ENCODE measurements around a stretch of chr7.

- RRBS, result 89% methylated on average over 10 of the region's 35 CpGs
Observed at GRCh38 chr7:195476-196025, 3.2 kb downstream of the FAM20C start.

- RRBS, result no CpG with 5 or more reads among the region's 3 CpGs
Observed at GRCh38 chr7:216226-216636, 23.9 kb downstream of the FAM20C start.

- RRBS, result no CpG with 5 or more reads among the region's 14 CpGs
Observed at GRCh38 chr7:235160-235564, 42.8 kb downstream of the FAM20C start.

- RRBS, result no CpG with 5 or more reads among the region's 29 CpGs
Observed at GRCh38 chr7:236730-237953, 44.8 kb downstream of the FAM20C start.

DNA sequence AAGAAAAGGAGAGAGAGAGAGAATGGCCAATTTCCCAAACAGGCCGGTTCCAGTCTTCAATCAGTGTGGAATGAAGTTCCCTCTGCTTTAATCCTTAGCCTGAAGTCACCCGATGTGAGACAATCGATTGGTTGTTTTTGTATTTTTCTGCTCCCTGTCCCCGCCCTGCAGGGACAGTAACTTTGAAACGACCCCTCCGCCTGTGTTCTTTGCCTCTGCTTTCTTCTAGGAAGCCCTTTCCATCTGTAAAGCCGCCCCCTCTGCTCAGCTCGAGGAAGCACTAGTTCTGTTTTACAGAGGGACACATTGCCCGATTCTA lies 33.4 kb downstream of the FOXL3 start:
- RRBS, result no CpG with 5 or more reads among the region's 9 CpGs

GRCh38 chr7:357811-358078 lies 67.8 kb downstream of the FOXL3 start:
- RRBS, result no CpG with 5 or more reads among the region's 5 CpGs

DNA sequence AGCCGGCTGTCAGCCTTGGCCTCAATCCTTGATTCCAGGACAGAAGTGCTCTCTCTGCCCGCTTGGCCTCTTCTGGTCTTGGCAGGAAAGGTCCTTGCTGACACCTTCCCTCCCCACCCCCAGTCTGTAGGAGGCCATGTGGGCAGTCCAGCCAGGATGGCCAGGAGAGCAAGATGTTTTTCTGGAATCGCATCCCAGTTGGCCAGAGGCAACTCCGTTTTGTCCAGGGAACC lies 101.0 kb downstream of the PDGFA start:
- RRBS, result no CpG with 5 or more reads among the region's 4 CpGs

GRCh38 chr7:499124-499733 lies 20.4 kb downstream of the PDGFA start:
- RRBS, result no CpG with 5 or more reads among the region's 8 CpGs

- RRBS, result 3% methylated on average over 9 of the region's 31 CpGs
Observed at GRCh38 chr7:520563-520841, 856 bp upstream of the PDGFA start.

- RRBS, result 61% methylated on average over 14 of the region's 35 CpGs
Observed at GRCh38 chr7:539103-540019, 19.7 kb upstream of the PDGFA start.

DNA sequence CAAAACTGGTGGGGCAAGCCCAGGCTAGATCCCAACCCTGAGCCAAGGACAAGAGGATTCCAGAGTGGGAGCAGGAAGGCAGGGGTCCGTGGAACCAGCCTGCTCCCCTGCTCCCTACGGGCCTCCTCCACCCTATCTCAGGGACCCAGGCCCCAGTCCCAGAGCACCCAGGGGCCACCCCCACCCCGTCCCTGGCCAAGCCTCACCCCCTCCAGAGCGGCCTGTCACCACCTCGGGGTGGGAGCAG lies 20.3 kb upstream of the PDGFA start:
- RRBS, result no CpG with 5 or more reads among the region's 5 CpGs

DNA sequence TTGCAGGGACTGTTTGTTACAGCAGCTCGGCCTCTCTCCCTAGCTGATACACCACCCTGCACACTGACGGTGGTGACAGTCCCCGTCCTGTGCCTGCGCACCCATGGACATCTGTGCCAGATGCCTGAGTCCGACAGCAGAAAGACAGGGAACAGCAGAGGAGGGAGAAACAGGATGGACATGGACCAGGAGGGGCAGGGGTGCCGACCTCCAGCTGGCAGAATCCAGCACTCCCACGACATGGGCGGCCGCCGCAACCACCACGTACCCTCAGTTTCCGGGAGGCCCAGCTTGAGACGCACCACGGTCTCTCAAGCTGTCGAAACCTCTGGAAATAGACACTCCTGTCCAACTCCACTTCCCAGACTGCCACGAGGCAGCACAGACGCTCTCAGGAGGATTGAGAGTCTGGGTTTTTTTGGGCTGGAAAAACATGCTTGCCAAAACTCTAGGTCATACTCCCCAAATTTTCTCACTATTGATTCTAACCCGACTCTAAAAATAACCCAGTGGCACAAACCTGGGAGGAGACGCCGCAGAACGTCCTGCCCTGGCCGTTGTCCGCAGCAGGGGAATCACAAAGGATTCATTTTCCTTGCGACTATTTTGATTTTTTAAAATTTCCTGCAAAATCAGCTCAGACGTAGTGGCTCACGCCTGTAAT lies 37.9 kb upstream of the PDGFA start:
- RRBS, result no CpG with 5 or more reads among the region's 26 CpGs

DNA sequence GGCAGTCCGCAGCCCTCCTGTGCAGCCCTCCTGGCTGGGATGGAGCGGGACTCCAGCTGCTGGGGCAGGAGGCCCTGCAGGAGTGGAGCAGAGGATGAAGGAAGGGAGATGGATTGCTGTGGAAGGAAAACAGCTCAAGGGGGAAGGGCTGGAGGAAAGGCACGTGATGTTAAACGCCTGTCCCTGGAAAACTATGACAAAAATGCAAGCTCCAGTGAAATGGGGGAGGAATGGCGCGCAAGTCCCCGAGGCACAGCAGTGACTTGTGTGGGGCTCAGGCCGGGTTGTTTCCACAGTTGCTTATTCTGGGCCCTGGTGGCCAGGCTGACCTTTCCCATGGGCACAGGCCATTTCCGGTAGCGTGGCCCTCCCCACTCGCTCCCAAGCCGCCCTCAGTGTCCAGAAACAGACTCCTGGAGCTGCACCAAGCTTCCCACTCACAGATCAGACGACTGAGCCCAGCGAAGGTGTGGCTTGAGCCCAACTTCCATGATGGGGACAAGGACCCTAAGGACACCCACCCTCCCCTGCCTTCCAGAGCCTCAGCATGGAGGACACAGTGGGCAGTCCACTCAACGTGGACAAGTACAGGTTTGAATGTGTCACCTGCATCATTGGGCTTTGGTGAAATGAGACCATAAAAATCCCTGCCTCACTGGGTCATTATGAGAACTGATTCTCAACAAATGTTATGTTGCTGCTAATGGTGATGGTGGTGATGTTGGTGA lies 68.2 kb upstream of the PDGFA start:
- RRBS, result 9% methylated on average over 2 of the region's 15 CpGs

DNA sequence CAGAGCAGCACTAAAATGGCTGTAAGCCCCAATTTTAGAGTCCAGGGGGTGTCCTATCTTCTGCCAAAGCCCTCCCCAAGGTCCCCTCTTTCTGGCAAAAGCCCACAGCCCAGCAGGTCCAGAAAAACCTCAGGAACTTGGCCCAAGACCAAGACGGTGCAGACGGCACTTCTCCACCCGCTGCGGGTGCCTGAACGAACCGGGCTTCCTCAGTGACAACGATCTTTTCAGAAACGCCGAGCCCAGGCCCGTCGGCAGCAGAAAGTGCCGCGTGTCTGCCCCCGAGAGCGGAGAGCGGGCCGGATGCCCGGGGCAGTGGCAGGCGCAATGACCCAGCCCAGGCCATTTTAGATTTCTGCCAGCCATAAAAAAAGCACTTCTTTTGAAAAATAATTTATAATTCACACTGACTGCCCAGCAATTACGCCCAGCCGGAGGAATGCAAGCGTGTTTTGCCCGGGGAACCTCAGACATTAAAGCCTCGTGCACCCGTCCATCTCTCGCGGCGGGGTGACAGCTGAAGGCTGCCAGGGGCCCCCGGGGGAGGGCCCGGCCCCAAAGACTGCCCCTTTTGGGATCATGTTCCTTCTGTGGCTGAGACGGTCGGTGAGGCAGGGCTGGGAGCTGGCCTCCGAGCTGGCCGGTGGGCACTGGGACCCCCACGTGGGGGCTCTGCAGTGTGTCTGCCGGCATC lies 71.1 kb upstream of the PDGFA start:
- RRBS, result 15% methylated on average over 19 of the region's 36 CpGs

DNA sequence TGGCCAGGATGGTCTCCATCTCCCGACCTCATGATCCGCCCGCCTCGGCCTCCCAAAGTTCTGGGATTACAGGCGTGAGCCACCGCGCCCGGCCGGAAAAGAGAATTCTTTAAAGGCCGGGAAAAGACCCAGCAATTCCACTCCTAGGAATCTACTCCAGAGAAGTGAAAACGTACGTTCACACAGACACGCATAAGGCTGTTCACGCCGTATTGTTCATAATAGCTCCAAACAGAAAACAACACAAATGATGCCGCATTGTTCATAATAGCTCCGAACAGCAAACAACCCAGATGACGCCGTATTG lies 85.4 kb upstream of the DNAAF5 start:
- RRBS, result no CpG with 5 or more reads among the region's 19 CpGs

DNA sequence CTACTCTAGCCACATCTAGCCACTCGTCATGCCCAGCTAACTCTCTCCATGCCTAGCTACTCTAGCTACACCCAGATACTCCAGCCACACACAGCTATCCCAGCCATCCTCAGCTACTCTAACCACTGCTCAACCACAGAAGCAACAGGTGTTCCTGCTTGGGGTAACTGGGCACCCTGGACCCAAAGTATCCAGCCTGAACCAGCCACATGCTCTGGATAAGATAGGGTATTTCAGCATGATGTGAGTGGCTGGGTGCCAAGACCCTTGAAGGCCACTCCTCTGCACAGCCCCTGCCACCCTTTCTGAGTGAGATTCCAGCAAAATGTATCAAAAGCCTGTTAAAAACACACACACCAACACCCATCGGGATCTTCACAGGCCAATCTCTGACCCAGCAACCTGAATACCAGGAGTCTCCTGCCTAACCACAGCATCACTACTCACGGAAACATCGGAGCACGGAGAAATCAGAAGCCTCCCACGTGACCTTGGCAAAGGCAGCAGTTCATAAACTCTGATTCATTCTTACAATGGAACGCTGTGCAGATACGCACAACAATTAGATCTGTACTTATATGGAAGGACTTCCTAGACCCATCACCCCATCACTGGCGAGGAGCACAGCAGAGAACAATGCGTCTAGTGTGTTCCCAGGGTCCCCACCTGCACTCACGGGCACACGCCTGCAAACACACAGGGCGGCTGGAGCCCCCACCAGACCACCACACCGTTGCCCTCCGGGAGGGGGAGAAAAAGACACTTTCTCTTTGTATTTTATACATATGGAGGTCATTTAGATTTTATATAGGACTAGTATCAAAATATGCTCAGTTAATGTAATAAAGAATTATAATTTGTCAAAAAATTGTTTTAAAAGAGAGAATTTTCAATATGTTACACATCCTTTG lies 51.6 kb upstream of the DNAAF5 start:
- RRBS, result no CpG with 5 or more reads among the region's 15 CpGs

DNA sequence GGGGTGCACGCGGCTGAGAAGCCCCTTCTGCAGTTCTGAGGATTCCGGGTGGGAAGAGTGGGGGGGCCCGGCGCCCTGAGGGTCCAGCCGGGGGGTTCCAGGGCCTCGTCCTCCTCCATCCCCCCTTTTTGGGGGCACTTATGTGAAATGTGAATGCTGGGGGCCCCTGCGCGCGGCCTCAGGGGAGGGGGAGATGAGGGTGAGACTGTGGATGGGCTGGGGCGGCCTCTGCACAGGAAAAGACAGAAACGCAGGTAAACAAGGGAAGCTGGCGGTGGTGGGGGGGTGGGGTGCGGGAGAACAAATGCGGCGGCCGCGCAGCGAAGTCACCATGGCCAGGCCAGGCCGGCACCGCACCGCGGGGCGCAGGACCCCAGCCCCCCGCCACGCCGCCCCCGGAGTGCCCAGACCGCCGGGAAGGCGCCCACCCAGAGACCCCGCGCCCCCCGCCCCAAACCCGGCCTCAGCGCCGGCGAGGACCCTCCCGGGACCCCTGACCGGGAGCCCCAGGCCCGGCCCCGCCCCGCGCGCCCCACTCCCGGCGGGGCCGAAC lies 14.6 kb upstream of the DNAAF5 start:
- RRBS, result 7% methylated on average over 19 of the region's 48 CpGs

DNA sequence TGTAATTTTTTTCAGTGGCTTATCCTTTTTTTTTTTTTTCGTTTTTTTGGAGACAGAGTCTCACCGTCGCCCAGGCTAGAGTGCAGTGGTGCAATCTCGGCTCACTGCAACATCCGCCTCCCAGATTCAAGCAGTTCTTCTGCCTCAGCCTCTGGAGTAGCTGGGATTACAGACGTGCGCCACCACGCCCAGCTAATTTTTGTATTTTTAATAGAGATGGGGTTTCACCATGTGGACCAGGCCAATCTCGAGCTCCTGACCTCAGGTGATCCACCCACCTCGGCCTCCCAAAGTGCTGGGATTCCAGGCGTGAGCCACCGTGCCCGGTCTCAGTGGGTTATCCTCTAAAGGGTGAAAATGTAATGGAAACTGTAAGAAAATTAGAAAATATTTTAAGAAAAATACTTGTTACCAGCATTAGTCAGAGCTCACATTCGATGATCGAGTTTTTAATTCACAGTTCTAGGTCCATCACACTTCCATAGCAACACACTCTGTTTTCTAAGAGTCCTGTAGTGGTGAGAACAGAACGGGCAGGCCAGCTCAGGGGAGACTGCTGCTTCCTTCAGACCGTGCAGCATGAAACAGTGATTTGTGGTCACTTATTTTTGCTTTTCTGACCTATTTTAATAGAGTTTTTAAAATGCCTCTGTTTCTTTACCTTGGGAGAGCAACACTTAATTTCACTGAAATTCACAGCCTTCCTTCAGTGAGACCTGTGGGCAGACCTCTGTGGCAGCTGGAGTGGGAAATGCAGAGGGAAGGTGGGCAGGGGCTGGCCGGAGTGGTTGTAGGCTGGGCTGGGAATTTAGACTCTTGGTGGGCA lies 1.2 kb downstream of the SUN1 start:
- RRBS, result 88% methylated on average over 1 of the region's 18 CpGs

GRCh38 chr7:866924-868082 lies 9.1 kb upstream of the GET4 start:
- RRBS, result 28% methylated on average over 6 of the region's 33 CpGs

DNA sequence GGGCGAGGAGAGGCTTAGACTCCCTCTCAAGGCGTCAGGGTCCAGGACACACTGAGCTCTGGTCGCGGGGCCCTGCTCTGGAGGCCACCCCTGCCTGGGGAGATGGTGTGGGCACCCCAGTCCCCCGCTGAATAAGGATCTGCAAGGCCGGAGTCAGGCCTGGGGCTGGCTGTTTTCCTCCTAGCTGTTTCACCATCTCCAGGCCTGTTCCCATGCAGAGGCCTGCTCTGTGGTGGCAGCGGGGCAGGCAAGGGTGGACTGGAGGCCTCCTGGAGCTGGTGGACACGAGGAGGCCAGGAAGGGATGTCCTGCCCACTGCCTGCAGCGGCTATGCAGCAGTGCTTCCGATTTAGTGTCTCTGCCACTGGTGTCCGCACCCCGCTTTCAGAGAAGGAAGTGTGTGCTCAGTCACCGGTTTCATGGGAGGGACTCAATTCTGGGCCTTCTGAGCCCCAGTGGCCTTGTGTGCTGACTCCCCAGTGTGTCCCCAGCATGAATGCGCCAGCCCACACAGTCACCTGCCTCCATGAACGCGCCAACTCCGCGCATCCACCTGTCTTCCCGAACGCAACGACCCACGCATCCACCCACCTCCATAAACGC lies 14.6 kb upstream of the GPR146 start:
- RRBS, result no CpG with 5 or more reads among the region's 23 CpGs

Data from hTERT-HM (cell line).